Left ventricle myocardium (tissue), 1 donor: ENCODE data around the genes SFTA2 and CDSN.

GRCh38 chr6:30542869-30543455, 13.3 kb downstream of the GNL1 start:
- PRO-cap = no peak

DNA sequence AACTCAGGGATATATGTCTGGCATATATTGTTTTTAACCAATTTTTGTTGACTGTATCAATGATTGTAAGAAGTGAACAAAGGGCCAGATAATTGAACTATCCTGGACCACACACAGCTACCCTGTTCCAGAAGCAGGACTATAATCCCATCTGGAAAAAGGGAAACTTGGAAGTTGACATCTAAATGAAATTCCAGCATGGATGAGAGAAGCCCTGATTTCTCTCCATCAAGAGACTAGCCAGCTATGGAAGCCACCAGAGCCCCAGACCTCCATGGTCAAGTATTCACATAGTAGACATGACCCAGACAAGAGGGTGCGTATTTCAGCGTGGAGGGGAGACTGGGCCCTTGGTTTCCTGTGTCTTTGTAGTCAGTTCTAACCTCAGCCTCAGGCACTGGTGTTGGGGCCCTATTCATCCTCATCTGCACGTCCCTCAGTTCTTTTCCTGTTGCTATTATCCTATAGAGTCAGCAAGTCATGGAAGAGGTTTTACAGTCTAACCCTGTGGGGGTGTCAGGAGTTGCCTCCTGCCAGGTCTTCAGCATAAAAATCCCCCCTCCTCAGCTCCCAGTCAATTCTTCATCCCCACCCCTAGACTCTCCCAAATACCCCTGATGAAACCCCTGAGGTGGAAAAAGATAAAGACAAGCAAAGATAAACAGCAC, 12.5 kb downstream of the GNL1 start:
- PRO-cap = no peak

- PRO-cap = no peak
Measured at GRCh38 chr6:30554849-30555363, 1.4 kb downstream of the GNL1 start.

- PRO-cap = no peak
Measured at GRCh38 chr6:30582343-30582713, 11.1 kb downstream of the ABCF1 start.

GRCh38 chr6:30648028-30648589, 1.2 kb downstream of the C6orf136 start:
- PRO-cap = no peak

GRCh38 chr6:30682132-30683301, 3.9 kb downstream of the PPP1R18 start:
- PRO-cap = bidirectional peak, plus-strand start at chr6:30682817, minus-strand start at chr6:30682669; unidirectional peak, plus-strand start at chr6:30683016

DNA sequence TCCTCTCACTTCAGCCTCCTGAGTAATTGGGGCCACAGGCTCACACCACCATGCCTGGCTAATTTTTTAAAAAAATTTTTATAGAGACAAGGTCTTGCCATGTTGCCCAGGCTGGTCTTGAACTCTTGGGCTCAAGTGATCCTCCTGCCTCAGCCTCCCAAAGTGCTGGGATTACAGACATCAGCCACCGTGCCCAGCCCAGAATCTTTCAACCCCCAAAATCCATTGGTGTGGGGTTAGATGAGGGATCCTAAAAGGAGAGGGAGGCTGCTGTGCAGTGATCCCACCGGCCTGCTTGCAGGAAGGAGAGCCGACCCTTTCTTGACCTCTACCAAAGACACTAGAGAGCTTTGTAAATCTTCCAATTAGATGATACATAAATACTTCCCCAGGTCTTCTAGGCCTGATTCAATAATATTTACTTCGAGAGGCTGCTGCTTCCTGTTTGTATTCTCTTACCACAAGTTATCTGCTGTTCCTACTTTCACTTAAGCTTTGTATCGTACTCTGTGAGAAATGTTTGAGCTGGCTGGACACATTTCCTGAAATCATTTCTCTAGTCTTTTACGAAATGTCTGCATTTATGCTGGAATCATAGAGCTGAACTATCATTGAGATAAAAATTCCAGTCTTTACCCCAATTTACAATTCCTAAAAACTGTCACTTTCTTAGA, 49.3 kb upstream of the IER3 start:
- PRO-cap = no peak

GRCh38 chr6:30809325-30809662, 64.9 kb upstream of the IER3 start:
- PRO-cap = no peak

DNA sequence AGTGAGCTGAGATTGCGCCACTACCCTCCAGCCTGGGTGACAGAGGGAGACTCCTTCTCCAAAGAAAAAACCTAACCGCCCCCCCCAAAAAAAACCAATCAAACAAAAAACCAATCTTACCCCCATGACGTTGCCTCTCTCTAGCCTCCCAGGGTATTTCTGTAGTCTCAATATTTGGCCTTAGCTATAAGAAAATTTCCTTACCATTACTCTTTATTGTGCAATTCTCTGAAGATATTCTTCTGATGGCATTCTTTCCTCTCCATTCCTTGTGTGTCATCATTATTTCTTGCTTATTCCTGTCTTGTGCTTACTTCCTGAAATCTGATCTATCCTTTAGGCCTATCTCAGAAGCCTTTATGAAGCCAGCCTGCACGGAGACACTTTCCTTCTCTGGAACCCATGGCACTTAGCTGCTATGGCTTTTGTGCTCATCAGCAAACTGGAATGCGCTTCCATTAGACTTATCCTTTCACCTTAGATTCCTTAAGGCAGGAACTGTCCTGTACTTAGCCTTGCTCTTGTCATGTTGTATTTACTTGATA, 65.9 kb upstream of the DDR1 start:
- PRO-cap = no peak

GRCh38 chr6:30914909-30916086, 1.3 kb downstream of the VARS2 start:
- PRO-cap = unidirectional peak, minus-strand start at chr6:30915635

DNA sequence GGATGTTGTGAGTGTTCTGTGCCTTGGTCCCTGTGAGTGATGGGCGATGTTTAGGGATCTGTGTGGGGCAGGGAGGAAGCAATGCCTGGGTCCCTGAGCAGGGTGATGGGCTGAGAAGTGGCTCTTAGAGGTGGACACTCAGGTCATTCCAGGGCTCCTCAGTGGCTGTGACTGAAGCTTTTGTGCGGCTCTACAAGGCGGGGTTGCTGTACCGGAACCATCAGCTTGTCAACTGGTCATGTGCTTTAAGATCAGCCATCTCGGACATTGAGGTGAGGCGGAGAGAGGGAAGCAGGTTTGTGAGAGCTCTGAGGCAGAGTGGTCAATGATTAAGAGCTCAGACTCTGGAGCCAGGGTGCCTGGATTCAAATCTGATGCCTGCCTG, 2.9 kb downstream of the VARS2 start:
- PRO-cap = no peak

- PRO-cap = no peak
Measured at GRCh38 chr6:30931662-30932970, at the start of gene SFTA2. TSS of gene SFTA2 (minus strand) at chr6:30932170.

- PRO-cap = no peak
Measured at GRCh38 chr6:30998672-30999105, 11.6 kb upstream of the MUC22 start.

DNA sequence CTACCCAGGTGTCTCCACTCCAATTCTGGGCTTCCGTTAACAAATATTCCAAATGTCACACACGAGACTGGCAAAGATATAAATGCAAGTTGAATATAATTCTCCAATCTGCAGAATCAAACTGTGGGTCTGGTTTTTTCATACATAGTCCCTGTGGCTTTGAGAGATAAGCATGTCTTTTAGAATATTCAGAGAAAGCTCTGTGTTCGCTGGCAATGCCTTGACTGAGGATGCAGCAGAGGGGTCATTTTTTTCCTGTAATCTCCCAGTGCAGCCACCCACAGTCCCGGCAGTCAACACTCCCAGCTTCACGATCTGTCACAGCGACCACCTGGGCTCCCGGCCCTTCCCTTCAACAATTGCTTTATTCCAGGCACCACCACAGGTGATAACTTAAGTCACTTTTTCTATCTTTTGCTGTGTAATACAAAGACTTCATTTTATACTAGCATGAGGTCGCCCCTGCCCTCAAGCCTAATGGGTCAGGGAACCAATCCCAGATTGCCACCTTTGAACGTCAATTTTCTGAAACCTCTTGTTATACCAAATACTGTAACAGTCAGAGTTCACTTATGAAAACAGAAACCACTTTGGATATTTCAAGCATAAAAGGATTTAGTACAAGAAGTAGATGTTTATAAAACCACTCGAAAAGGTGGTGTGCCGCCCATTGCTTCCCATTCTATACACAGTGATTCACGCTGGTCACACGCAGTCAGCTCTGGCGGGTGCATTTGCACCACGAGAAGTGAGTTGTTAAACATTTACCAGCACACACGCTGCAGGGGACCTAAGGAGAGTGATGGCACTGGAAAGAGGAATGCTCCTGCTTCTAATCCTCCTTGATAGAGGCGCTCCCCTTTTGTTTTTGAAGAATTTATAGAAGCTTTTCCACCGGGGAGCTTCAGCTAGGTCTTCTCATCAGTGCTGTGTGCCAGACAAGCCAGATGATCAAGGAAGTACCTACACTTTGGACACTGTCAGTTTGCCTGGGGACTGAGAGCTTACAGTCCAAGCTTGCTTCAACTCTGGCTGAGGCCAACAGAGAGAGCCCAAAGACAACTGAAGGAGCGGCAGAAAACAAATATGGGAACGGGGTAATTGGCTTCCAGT, 30.9 kb downstream of the MUC22 start:
- PRO-cap = no peak

DNA sequence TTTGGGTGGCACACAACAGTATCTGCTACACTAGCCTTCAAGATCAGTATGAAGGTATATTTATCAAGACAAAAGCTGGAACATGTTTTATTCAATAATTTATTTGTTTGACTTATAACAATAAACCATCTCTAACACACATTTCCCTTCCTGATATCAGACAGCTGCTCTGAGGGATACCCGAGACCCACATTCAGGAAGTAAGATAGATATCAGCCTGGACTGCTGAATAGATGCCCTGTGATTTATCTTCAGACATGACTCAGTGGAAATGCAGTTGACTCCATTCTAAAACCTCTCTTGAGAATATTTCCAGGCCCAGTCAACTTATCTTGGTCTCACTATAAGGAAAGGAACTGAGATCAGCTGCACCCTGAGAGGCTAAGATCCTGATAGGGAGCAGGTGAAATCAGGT, 25.7 kb downstream of the C6orf15 start:
- PRO-cap = no peak

- PRO-cap = no peak
Measured at GRCh38 chr6:31120359-31120558, at the start of gene CDSN. TSS of gene CDSN (minus strand) at chr6:31120446.

- PRO-cap = no peak
Measured at GRCh38 chr6:31164892-31165735, 5.4 kb downstream of the POU5F1 start.

- PRO-cap = no peak
Measured at GRCh38 chr6:31171234-31171765, 818 bp upstream of the POU5F1 start.

DNA sequence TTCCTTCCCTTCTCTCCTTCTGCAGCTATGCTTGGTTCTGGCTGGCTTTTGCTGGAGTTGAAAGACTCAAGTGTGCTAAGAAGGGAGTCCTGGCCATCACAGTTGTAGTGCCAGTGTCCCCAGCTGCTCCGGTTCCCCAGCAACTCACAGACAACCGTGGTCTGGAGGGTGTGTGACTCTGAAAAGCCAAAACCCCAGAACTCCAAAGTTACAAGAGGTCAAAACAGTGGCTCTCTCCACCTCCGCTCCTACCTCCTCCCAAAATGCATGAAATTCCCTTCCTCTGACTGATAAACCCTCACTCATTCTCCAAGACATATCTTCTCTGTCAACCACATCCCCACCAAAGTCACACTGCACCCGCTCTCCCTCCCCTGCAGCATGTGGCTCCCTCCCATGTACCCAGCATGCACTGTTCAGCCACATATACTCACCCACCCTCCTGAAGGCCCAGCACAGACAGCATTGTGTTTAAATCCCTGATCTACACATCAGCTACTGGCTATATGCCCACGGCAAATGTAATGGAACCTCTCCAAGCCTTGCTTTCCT, 5.4 kb upstream of the POU5F1 start:
- PRO-cap = no peak

DNA sequence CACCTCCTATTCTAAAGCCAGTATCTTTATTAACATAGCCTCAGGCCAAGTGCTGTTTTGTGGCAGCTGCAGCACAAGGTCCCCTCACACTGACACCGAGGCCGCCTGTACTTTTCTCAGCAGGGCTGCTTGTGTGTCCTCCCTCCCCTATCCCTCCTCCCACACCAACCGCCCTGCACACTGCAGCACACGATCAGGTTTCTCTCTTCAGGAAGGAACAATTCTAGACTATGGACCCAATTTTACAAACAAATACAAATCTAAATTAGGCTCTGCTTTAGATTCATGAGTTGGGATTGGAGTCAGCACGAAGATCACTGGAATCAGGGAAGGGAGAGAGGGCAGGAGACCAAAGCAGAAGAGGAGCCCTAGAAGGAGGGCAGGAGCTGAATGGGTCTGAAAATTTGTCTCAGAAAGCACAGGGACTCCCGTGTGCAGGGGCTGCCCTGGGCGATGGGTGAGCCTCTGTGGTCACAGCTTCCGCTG, 3.8 kb downstream of the HLA-C start:
- PRO-cap = no peak